Heart left ventricle (tissue), 7 donors: ENCODE measurements around the genes NPFFR1 and TBATA.

GRCh38 chr10:69415864-69416267 lies 852 bp downstream of the TACR2 start:
- PRO-cap, 6 experiments = no peak in any of the 6 experiments
- RAMPAGE, long total RNA, 2 experiments = no peak in any of the 2 experiments
- RRBS = no CpG with 5 or more reads among the region's 13 CpGs

DNA sequence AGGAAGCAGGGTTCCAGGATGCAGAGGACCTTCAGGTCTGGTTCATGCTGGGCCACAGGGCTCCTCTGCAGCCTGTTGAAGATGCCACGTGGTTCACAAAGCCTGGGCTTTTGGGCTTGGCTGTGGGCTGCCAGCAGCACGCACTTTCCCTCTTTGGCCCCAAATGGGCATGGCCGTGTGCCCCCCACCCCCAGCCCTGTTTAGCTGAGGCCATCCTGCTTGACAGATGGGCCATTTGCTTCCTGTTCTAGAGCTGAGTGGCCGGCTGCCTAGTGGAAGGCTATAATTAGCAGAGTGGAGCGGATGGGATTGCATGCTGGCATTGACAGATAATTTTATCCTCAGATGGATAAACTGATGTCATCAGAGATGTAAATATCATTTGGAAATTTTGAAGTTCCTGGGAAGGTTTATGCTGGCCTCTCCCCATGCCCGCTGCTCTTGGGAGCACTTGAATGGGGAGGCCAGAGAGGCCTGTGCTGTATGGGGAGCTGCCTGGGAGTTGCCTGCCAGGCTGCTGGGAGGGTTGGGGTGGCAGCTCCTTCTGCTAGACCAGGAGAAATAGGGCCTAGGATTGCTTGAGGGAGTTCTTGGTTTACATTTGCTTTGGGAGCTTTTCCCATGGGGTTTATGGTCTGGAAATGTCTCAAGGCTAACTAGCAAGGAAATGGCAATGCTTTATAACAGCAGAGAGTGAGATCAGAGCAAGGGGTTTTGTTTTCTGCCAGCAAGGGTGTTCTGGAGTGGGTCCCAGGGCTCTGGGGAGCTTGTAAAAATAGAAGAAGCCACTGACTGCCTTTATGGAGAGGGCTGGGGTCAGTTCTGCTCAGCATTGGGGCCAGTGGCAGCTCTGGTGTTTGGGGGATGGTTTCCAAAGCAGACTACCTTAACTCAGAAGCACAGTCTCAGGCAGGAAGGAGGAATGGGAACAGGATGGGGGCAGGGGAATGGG lies 28.4 kb downstream of the TSPAN15 start:
- PRO-cap, 6 experiments = peak in 2 of 6 experiments; most common plus-strand start position 285 of the sequence (in 1); most common minus-strand start position 883 of the sequence (in 1)
- RAMPAGE, long total RNA, 2 experiments = no peak in any of the 2 experiments
- RRBS = no CpG with 5 or more reads among the region's 6 CpGs

- PRO-cap, 6 experiments = peak in 3 of 6 experiments; most common plus-strand start chr10:69846132 (in 3)
- RAMPAGE, long total RNA, 2 experiments = no peak in any of the 2 experiments
- RRBS = no CpG with 5 or more reads among the region's 13 CpGs
These were observed 44.3 kb downstream of the COL13A1 start for GRCh38 chr10:69845903-69846533.

DNA sequence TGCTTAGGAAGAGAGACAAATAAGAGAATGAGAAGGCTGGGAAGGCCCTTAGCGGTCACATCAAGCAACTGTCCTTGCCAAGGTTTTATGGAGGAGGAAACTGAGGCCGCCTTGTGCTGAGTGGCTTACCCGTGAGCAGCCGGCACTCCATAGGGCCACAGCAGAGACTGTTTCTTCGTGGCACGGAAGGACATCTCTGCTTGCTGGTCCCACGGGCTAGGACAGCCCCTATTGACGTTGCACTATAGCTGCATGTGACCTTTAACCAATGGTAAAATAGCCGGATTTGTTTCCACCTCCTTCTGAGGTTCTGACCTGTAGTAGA lies 96.1 kb upstream of the MACROH2A2 start:
- PRO-cap, 6 experiments = no peak in any of the 6 experiments
- RAMPAGE, long total RNA, 2 experiments = no peak in any of the 2 experiments
- RRBS = no CpG with 5 or more reads among the region's 9 CpGs

DNA sequence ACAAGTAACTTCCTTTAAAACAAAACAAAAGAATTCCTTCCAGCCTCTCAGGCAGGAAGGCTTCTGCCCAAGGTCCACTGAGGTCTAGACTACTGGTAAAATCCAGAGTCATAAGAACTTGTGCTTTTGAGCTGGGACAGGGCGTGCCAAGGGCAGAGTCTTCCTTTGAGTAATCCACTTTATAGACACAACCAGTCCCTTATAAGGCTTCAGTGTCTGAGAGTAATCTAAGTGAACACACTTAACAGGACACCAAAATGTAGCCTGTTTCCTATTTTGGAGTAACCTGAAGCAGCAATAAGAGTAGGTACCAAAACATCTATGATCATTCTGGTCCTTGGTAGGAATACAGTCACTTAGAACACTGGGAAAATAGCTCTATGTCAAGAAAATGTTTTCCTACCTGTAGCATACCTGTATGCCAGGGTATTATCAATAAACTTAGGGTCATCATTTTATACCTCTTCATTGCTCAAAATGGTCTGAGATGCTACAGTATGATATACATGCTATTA lies 5.2 kb downstream of the PPA1 start:
- PRO-cap, 6 experiments = peak in 2 of 6 experiments; most common plus-strand start position 116 of the sequence (in 1); most common minus-strand start position 86 of the sequence (in 1)
- RAMPAGE, long total RNA, 2 experiments = no peak in any of the 2 experiments
- RRBS = no CpG with 5 or more reads among the region's 1 CpG

GRCh38 chr10:70283631-70284036 lies at the start of gene NPFFR1:
NPFFR1 (minus strand) TSS chr10:70284004.
- PRO-cap, 6 experiments = no peak in any of the 6 experiments
- RAMPAGE, long total RNA, 2 experiments = no peak in any of the 2 experiments
- RRBS = 8% methylated on average over 21 of the region's 44 CpGs

GRCh38 chr10:70378012-70378641 lies 4.3 kb downstream of the LRRC20 start:
- PRO-cap, 6 experiments = peak in 2 of 6 experiments; most common minus-strand start chr10:70378307 (in 2)
- RAMPAGE, long total RNA, 2 experiments = no peak in any of the 2 experiments
- RRBS = no CpG with 5 or more reads among the region's 9 CpGs

DNA sequence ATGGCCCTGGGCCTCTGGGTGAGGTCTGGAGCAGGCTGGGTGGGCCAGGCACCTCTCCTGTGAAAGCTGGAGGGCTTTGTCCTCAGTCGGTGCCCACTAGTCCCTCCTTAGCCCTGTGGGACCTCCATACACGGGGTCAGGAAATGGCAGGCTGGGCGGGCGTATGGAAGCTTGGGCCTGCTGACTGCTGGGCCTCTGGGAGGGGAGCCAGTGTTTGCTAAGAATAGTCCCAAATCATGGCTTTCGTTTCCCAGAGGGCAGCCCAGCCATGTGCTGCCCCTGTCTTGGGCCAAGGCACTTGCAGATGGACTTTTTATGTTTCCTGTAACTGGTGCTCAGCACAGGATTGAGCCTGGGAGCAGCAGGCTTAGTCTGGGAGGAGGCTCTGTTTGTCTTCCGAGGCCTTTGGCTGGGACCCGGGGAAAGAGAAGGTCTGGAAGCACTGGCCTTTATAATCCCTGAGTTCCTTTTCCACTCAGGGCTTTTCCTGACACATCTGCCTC lies 3.6 kb downstream of the PALD1 start:
- PRO-cap, 6 experiments = no peak in any of the 6 experiments
- RAMPAGE, long total RNA, 2 experiments = no peak in any of the 2 experiments
- RRBS = no CpG with 5 or more reads among the region's 7 CpGs

GRCh38 chr10:70499193-70499752 lies 20.7 kb downstream of the PALD1 start:
- PRO-cap, 6 experiments = no peak in any of the 6 experiments
- RAMPAGE, long total RNA, 2 experiments = no peak in any of the 2 experiments
- RRBS = no CpG with 5 or more reads among the region's 7 CpGs

DNA sequence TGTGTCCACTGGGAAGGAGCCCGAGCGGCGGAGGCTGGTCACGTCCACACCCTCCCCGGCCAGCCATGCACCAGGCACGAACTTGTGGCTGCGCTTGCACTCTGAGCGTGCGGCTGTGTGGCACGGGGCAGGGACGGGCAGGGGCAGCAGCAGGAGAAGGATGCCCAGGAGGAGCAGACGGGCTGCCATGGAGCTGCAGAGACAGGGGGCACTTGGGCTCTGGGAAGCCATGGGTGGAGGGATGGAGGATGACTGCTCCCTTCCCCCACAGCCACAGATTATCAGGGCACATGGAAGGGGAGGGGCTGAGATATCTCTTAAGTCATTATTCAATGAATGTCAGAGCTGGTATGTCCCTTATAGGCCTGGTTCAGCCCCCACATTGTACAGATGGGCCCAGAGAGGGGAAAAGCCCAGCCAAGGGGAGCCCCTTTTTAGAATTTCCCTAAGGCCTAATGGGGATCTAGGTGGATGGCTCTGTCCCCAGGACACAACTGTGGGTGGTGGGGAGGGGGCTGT lies 1.8 kb downstream of the PRF1 start:
- PRO-cap, 6 experiments = no peak in any of the 6 experiments
- RAMPAGE, long total RNA, 2 experiments = no peak in any of the 2 experiments
- RRBS = no CpG with 5 or more reads among the region's 12 CpGs

DNA sequence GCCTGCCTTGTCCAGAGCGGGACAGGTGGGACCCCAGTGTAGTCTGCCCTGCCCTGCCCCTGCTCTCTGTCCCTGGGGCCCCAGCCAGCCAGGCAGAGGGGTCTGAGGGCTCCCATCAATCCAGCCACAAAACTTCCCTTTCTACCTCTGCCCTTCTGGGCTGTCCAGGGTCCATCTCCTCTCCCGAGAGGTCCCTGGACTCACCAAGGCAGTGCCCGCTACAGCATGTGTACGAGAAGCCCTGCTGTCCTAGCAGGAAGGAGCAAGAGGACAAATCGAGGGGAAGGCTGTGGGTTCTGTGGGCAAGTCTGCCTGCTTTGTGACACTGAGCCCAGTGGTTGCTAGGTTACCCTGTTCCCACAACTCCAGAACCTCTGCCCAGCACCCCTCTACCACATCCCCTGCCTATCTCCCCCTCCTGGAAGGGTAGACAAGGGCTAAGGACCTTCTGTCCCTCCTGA lies at the start of gene TBATA:
TSS of gene TBATA (minus strand) at position 297 of the 461 bp plus-strand sequence.
- PRO-cap, 6 experiments = no peak in any of the 6 experiments
- RAMPAGE, long total RNA, 2 experiments = no peak in any of the 2 experiments
- RRBS = no CpG with 5 or more reads among the region's 5 CpGs

DNA sequence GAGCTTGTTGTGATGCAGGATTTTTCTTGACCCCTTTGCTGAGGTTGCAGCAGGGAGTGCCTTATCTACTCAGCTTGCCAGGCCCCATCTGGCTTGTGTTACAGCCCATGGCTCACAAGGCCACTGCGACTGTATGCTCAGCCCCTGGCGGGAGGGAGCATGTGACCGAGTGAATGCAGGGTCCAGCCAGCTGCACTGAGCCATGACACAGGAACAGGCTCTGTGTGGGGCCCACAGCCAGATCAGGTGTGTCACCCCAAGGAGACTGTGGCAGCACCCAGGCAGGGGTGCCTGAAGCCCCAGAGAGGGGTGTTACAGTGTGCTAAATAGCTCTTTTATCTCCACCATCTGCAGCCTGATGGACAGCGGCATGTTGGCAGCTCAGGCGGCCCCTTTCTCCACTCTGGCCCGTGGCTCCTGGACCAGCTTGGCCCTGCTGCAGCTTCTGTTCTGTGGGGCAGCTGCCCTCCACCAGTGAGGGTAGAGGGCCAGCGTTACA lies 2.6 kb upstream of the PCBD1 start:
- PRO-cap, 6 experiments = no peak in any of the 6 experiments
- RAMPAGE, long total RNA, 2 experiments = no peak in any of the 2 experiments
- RRBS = no CpG with 5 or more reads among the region's 7 CpGs

GRCh38 chr10:70985762-70985961 lies 97.3 kb upstream of the PCBD1 start:
- PRO-cap, 6 experiments = no peak in any of the 6 experiments
- RAMPAGE, long total RNA, 2 experiments = no peak in any of the 2 experiments
- RRBS = no CpG with 5 or more reads among the region's 3 CpGs

DNA sequence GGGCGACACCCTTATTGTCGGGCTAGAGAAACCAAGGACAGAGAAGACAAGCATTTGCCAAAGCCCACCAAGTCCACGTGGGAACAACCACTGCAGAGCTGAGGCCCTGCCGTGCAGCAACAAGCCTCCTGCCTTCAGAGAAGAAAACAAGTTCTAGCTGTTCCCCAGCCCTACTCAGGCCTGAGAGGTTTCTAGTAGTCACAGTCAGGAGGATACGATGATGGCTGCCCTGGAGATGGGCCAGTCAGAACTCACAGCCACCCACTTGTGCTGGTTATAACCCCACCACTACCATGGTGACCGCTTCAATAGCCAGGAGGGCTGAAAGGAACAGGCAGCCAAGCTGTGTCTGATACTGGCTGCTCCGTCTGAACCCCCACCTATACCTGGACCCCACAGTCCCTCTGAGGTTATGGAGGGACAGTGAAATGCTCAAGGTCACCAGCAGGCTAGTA lies 125.7 kb upstream of the PCBD1 start:
- PRO-cap, 6 experiments = peak in 2 of 6 experiments; most common plus-strand start position 308 of the sequence (in 2); most common minus-strand start position 182 of the sequence (in 2)
- RAMPAGE, long total RNA, 2 experiments = no peak in any of the 2 experiments
- RRBS = no CpG with 5 or more reads among the region's 7 CpGs

GRCh38 chr10:71064544-71065010 lies 147.8 kb upstream of the UNC5B start:
- PRO-cap, 6 experiments = peak in 5 of 6 experiments; most common plus-strand start chr10:71064944 (in 3); most common minus-strand start chr10:71064808 (in 2)
- RAMPAGE, long total RNA, 2 experiments = no peak in any of the 2 experiments
- RRBS = no CpG with 5 or more reads among the region's 10 CpGs

DNA sequence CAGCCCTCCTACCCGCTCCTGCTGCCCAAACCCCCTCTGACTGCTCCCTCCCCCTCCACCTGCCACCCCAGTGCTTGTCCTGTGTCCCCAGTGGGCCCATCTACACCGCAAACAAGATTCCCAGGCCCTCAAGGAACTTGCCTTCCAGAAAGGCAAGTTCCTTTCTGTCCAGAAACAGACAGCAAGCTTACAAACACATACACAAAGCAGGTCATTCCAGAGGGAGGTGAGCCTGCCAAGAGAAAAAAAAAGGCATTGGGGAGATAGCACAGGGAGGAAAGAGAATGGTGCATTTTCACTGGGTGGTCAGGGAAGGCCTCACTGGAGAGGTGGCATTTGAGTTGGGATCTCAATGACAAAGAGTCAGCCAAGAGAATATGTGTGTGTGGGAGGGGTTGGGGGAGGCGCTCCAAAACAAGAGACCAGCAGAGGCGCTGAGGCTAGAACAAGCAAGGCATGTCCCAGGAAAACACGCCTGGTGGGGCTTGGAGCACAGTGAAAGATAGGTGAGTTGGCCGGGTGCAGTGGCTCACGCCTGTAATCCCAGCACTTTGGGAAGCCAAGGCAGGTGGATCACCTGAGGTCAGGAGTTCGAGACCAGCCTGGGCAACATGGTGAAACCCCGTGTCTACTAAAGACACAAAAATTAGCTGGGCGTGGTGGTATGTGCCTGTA lies 49.4 kb upstream of the SLC29A3 start:
- PRO-cap, 6 experiments = peak in 1 of 6 experiments; most common plus-strand start position 443 of the sequence (in 1)
- RAMPAGE, long total RNA, 2 experiments = no peak in any of the 2 experiments
- RRBS = no CpG with 5 or more reads among the region's 10 CpGs

GRCh38 chr10:71271420-71272047 lies 47.5 kb upstream of the SLC29A3 start:
- PRO-cap, 6 experiments = no peak in any of the 6 experiments
- RAMPAGE, long total RNA, 2 experiments = no peak in any of the 2 experiments
- RRBS = no CpG with 5 or more reads among the region's 17 CpGs

- PRO-cap, 6 experiments = no peak in any of the 6 experiments
- RAMPAGE, long total RNA, 2 experiments = no peak in any of the 2 experiments
- RRBS = no CpG with 5 or more reads among the region's 4 CpGs
These were observed 21.1 kb downstream of the SLC29A3 start for GRCh38 chr10:71340085-71340653.

GRCh38 chr10:71343134-71343912 lies 24.3 kb downstream of the SLC29A3 start:
- PRO-cap, 6 experiments = no peak in any of the 6 experiments
- RAMPAGE, long total RNA, 2 experiments = no peak in any of the 2 experiments
- RRBS = no CpG with 5 or more reads among the region's 7 CpGs

GRCh38 chr10:71554804-71555173 lies 158.1 kb downstream of the CDH23 start:
- PRO-cap, 6 experiments = peak in 1 of 6 experiments; most common plus-strand start chr10:71554980 (in 1)
- RAMPAGE, long total RNA, 2 experiments = no peak in any of the 2 experiments
- RRBS = no CpG with 5 or more reads among the region's 2 CpGs